Foreskin keratinocyte (primary cell): ENCODE measurements around the gene CSRP1.

- RAMPAGE, total RNA, result no peak
Observed at GRCh38 chr1:200896498-200897554, 2.1 kb downstream of the INAVA start.

DNA sequence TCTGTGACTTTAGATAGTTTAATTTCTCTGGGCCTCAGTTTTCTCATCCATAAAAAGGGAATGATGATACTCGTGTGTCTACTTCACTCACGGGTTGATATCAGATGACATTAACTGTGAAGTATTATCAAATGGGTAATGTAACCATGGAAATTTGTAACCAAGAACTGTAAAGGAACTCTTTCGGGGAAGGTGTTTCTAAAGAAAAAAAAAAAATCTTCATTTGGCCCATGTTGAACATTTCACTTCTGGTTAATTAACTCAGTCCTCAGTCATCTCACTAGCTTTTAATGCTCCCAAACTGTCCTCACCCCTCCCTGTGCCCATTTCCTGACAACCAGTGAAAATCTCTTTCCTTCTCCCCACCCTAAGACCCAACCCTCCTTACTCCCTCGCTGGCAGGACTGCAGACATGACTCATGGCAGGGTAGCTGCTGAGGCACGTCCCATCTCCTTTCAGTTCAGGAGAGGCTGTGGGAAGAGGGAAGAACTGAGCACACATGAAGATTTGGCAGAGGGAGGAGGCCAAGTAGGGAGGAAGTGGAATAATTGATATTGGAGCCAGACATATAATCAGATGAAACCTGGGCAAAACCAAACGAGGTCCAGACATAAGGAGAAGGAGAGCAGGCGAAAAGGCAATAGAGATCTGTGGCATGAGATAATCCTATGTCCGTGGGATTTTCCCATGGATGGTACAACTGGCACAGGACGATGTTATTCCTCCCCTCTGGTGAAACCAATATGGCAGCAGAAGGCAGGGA, 12.6 kb downstream of the PKP1 start:
- RAMPAGE, total RNA, result no peak

DNA sequence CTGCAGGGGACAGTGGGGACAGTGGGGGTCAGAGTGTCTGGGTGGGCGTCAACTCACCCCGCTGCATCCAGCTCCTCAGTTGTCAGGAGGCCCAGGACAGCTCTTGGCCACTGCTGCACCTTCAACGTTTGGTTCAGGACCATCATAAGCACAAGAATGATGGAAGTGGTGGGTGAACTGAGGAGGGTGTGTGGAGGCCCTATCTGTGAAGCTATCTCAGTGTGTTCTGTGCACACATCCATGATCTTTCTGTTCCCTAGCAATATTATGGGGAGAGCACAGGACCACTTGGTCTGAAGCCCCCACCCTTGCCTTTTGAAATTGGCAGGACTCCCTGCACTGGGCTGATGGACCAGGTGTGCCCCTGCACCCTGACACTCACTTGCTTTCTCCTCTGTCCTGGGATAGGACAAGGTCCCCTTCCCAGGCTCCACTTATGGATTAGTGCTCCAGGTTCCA, 21.6 kb downstream of the TNNT2 start:
- RAMPAGE, total RNA, result no peak

DNA sequence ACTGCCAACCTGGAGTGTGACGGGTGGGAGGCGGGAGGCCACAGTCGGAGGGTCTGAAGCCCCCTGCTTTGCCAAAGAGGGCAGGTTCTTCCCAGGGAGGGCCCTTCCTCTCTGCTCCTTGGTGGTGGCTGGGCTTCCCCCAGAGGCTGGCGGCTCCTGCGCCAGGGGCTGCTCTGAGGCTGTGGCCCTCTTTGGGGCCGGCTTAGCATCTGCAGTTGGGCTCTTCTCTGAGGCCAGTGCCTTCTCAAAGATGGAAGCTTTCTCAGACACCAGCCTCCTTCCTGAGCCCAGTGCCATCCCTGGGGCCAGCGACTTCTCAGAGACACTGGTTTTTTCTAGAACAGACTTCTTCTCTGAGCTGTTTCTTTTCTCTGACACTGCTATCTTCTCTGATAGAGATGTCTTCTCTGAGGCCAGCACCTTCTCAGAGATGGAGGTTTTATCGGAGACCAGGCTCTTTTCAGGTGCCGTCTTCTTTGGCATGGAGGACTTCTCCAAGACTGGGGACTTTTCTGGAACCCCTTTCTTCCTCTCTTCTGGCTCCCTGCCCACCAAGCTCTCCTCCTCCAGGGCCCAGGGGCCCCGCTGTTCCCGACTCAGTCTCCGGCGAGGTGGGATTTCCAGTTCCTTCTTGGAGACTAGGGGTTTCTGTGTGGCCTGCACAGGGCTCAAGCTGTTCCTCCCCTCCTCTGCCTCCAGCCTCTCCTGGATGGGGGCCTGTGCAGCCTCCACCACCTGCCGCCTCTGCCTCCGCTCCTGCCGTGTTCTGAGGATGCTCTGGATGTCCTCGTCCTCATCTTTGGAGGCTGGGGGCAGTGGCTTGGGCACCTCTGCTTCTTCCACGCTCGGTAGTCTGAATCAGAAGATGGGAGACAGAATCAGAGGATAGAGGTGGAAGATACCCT, 9.1 kb upstream of the TNNT2 start:
- RAMPAGE, total RNA, result no peak

- RAMPAGE, total RNA, result no peak
Observed at GRCh38 chr1:201403724-201404188, 4.6 kb upstream of the LAD1 start.

GRCh38 chr1:201466230-201467145, 2.5 kb downstream of the PHLDA3 start:
- RAMPAGE, total RNA, result no peak

DNA sequence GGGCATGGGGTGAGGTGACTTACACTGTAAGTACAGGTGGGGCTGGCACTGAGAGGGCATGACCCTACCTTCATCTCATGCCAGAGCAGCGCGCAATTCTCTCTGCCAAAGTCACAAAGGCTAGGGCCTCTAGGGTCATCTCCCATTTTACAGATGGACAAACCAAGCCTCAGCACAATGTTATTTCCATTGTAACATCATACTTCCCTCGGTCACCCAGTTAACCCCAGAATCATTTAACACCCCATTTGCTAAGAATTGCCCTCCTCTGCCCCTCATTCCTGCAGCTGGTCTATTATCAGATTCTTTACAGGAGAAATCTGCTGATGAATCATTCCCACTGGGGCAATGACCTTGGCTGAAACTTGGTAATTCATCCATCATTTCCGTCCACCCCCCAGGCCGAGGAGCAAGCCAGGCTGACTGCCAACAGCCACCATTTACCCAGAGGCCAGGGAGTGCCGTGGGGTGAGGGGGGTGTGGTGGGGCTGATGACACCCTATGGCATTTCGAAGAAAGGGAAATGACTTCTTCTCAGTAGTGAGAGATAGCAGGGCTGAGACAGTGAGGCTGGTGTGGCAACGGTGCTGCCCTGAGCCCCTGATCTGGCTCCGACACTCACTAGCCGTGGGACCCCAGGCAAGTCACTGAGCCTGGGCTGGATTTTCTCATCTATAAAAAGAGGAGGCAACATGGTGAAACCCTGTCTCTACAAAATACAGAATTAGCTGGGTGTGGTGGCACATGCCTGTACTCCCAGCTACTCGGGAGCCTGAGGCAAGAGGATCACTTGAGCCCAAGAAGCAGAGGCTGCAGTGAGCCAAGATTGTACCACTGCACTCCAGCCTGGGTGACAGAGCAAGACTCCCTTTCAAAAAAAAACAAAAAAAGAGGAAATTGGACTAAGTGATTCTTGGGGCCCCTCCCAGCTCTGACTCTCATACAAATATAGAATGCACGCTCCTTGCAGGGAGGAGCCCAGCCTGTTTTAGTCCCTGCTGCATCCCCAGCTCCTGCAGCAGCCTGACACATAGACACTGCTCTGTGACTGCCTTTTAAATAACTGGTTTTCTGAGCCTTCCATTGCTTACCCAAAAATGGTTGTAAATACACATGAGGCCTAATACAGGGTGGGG, 17.6 kb downstream of the CSRP1 start:
- RAMPAGE, total RNA, result no peak

DNA sequence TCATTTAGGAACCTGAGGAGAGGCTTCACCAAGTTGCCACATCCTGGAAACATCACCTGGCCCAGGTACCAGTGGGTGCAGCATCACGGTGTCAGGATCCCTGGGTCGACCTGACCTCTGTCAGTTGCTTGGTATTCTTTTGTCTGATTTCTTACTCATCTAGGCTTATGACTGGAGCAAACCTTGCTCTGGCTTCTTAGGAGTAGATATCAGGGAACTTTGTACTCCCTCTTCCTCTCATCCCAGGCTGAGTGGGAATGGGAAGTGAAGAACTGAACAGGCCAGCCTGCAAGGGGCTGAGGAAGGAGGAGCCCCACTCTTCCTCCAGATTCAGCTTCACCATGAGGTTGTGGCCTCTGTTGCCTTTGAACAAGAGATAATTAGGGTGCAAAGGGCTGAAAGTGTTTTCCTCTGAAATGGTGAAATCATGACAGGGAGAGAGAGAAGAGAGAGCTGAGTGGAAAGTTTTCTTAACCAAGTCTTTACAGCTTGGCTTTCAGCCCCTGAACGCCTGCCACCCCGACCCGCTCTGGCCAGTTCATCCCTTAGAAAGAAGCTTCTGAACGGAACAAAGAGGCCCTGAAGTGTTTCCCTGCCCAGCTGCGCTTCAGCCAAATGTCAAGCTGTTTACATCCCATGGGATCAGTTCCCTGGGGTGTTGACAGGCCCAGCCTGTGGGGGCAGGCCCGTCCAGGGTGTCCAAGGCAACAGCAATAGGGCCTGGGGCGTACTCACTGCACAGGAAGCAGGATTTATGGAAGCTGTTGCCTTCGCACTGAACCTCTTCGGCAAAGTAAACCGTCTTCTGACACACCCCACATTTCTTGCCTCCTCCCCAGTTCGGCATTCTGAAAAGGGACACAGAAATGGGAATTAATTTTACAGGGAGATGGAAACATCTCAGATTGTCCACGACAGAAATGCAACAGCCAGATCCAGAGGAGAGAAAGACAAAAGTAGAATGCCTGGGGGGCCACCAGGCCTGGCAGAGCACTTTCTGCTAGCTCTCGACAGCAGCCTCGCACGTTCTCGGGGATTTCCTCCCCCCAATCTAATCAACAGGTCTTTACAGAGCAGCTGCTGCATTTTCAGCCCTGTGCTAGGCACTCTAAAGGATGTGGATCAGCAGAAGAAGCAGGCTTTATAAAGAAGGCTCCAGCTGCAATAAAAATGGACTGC, 11.1 kb downstream of the CSRP1 start:
- RAMPAGE, total RNA, result no peak

DNA sequence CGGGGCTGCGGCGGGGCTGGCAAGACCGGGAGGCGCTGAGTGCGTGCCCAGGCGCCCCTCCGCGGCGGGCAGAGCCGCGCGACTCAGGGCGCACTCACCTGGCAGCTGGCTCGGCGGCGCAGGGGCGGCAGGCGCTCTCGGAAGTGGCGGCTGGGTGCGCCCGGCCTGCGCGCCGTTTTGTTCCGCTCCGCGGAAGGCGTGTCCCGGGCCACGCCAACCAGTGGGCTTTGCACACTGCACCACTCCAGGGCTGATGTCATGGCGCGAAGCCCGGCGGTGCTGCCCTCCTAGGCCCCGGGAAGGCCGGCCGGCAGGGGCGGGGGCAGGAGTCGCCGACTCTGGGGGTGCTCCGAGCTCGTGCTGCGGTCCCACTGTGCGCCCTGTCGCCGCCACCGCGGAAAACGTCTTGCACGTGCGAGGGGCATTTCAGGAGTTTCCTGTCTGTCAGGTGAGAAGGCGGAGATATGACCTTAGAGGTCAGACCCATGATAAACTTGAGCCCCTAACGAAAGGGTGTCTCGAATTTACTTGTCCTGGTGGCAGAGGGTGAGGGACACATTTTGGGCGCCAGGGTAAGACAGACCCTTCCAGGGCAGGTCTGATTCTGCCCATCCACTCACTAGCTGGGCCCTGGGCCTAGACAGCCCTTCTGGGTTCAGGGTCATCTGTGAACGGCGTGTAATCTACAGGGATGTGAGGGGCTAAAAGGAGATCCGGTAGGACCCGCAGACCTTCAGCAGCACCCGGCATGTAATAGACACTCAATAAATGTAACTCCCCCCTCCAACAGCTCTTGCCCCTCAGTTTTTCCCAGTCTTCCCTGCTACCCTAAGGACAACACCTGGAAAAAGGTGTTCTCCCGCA, at the start of gene CSRP1:
TSS of gene CSRP1 (minus strand) at position 152 of the 864 bp plus-strand sequence.
- RAMPAGE, total RNA, result start-site peak on the minus strand centred at position 129 of the sequence, 22 bp wide, 39 and 55 reads in 2 replicates

DNA sequence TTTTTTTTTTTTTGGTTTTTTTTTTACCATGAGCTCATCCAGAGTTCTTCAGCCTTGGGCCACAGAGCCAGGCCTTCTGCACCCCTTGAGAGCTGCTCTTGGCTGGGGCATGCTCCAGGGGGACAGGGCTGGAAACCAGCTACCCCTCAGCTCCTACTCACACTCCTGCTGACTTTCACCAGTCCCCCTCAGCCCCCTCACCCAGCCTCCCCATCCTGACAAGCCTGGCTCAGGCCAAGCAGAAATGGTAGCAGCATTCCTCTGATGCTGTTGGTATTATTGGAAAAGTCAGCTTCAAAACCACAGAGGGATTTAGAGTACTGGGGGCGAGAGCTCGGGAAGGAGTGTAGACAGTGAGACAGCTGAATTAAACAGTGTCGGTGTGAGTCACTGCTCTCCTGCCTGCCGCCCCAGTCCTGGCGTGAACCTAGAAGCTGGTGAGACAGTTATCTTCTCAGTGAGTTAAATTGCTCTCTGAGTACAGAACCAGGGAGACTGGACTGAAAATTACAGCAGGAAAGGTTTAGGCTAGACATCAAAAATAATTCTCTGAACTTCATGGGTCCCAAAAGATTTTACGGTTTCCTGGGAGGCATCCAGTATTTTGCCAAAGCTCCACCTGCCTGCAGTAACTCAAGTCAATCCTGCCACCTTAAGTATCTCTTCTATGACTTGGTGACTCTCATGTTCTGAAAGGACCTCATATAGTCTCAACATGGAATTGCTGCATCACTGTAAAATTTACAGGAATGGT, 63.9 kb downstream of the NAV1 start:
- RAMPAGE, total RNA, result no peak

DNA sequence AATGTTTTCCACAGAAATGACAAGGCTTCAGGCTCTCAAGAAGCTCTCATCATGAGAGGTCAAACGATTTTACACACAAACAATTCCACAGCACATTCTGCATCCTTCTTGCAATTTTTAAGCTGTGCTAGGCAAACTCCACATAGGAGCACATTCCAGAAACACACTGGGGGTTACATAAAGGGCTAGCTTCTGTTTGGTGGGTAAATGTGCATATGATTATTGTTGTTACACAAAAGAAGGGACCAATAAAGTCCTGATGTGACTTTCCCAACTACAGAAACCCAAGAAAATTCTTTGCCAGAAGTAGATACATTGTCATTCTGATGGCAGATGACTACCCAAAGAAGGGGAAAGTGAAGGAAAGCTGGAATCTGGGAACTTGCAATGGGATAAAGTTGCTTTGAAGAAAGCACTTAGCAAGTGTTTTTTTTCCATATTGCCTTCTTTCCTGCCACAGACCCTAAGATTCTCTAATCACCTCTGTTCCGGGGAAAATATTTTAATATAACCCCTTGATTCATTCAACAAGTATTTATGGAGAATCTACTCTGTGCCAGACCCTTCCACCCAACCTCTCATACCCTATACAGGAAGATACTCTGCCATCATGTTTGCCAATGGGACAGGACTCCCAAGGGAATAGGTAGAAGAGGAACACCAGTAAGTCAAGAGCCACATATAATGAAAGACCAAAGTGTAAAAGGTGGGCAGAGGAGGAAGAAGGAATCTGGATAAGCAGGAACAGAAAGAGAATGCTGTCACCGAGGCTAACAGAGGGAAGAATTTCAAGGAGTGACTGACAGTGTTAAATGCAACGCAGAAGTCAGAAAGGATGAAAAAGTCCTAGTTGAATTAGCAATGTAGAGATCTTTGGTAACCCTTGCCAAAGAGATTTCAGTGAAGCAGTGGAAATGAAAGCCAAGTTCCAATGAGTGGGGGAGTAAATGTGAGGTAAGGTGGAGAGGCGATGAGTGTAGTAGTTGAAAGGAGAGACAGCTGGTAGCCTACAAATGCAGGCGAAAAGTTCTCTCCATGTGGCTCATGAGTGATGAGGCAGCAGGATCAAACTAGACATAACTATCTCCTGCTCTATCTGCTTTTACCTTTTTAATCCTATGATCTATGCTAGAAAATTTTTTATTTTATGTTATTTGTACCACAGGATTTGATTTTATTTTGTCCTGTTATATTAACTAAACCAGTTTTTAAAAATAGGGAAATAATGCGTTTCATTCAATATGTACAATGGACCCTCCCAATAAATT, 74.9 kb upstream of the IPO9 start:
- RAMPAGE, total RNA, result no peak

GRCh38 chr1:201886194-201886545, 2.5 kb upstream of the SHISA4 start:
- RAMPAGE, total RNA, result no peak

GRCh38 chr1:201899020-201899914, 10.6 kb downstream of the SHISA4 start:
- RAMPAGE, total RNA, result no peak

GRCh38 chr1:201913437-201913751, 24.7 kb downstream of the SHISA4 start:
- RAMPAGE, total RNA, result no peak

DNA sequence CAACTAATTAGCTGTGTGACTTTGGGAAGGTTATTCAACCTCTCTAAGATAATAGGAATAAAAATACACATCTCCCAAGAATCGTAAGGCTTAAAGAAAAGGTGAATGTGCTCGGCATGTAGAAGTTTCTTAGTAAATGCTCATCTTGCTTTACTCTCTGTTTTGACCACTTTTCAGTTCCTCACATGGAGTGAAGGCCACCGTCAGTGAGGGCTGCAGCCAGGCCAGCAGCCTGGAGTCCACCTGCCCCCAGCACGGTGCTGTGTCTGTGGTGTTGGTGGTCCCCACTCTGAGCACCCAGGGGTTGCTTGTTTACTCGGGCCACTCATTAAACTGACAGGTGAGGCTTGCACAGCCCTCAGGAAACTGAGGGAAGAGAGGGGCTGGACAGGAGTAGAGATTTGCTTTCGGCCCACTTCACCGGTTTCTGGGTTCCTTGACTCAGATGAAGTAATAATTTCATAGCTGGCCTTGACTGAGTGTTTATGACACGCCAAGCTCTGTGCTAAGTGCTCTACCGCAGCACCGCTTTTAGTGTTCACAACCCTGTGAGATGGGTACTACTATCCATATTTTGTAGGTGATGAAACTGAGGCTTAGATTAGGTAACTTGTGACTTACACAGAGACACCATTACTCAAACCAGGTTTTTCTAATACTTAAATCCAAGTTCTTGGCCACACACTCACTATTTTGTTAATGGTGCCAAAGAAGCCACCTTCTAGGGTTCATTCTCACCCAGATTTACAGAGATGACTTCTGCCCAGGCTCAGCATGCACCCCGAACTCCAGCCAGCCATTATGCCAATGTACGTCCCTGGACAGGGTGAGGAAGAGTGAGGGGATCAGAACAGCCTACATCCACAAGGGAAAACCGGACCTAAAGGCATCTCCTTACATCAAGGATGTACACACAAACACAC, 2.8 kb downstream of the LMOD1 start:
- RAMPAGE, total RNA, result no peak

DNA sequence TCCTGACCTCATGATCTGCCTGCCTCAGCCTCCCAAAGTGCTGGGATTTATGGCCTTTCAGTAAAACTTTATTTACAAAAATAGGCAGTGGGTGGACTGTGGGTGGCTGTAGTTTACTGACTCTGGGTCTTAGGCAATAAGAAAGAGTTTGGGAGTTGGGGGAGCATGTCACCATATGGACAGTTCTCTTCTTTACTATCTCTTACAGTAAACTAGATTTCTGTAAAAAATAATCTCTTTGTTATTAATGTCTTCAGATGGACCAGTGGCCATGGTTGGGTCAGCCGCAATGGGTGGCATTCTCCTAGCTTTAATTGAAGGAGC, 9.8 kb downstream of the TIMM17A start:
- RAMPAGE, total RNA, result no peak

DNA sequence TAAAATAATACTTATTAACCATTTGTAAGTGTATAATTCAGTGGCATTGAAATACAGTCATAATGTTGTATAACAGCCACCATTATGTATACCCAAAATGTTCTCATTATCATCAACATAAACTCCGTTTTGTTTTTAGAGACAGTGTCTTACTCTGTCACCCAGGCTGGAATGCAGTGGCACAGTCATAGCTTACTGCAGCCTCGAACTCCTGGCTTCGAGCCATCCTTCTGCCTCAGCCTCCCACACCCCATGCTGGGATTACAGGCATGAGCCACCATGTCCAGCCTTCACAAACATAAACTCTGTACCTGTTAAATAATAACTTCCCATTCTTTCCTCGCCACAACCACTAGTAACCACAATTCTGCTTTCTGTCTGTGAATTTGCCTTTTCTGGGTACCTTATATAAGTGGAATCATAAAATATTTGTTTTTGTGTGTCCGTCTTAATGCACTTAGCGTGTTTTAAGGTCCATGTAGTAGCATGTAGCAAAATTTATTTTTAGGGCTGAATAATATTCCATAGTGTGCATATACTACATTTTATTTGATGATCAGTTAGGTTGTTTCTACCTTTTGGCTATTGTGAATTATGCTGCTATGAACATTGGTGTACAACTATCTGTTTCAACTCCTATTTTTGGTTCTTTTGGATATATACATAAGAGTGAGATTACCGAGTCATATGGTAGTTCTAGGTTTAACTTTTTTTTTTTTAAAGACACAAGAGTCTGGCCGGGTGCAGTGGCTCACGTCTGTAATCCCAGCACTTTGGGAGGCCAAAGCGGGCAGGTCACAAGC, 11.6 kb upstream of the RNPEP start:
- RAMPAGE, total RNA, result no peak

DNA sequence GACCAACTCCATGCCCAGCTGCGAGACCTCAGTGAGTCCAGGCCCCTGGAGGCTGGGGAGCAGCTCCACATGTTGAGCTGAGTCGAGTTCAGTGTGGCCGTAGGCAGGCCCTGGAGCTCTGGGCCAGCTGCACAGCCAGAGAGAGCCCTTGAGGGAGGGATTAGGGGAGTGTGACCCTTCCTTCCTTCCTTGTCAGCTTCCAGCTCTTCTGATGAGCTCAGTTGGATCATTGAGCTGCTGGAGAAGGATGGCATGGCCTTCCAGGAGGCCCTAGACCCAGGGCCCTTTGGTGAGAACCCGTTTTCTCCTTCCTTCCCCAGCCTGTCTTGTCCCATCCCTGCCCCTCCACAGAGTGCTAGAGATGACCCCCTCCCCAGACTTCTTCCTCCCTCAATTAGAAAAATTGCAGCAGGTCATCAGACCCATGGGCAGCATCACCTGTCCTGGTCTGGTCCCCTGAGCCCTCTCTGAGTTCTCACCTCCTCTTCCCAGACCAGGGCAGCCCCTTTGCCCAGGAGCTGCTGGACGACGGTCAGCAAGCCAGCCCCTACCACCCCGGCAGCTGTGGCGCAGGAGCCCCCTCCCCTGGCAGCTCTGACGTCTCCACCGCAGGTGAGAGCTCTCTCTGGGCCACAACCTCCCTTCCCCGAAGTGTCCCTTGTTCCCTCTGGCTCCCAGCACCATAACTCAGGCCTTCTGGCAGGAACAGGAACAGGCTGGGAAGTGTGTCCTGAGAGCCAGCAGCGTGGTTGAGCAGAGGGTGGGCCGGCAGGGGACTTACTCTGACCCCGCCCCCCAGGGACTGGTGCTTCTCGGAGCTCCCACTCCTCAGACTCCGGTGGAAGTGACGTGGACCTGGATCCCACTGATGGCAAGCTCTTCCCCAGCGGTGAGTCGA, 2.0 kb downstream of the ELF3 start:
- RAMPAGE, total RNA, result no peak

DNA sequence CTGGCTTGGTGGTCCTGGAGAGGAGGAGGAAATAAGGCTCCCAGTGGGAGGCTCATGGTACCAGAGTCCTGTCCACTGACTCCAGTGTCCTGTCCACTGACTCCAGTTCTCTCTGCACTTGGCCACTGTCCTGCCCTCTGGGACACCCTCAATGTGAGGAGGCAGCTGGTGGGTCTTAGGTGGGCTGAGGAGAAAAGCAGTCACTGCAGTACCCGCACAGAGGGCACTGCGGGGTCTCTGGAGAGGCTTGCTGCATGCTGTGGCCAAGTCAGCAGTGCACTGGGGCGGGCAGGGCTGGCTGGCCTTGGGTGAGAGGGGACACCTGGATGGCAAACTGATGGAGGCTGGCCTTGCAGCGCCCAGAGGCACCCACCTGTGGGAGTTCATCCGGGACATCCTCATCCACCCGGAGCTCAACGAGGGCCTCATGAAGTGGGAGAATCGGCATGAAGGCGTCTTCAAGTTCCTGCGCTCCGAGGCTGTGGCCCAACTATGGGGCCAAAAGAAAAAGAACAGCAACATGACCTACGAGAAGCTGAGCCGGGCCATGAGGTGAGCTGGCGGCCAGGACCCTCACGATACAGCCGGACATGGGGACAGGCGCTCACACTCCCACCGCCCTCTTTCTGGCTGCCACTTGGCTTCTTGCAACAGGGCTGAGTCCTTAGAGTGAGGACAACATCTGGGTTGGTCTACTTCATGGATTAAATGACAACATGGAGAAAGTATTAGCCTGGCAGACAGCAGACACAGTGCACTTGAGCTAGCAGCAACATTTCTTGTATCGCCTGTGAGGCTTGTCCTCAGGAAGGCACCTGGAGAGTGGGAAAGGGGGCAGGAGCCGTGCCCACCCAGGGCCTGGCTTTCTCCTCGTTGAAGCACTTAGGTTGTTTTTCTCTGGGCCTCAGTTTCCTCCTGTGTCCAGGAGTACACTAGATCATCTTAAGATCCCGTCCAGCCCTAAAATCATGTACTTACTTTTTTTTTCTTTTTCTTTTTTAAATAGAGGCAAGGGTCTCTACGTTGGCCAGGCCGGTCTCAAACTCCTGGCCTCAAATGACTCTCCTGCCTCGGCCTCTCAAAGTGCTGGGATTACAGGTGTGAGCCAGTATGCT, 3.4 kb downstream of the ELF3 start:
- RAMPAGE, total RNA, result no peak

GRCh38 chr1:202016507-202017655, 6.5 kb downstream of the ELF3 start:
- RAMPAGE, total RNA, result no peak